CD14-positive monocyte (primary cell): ENCODE results near the gene NCEH1.

GRCh38 chr3:171791207-171792386 lies 18.7 kb downstream of the PLD1 start:
- CAGE, long polyA plus RNA: no peak

- CAGE, long polyA plus RNA: no peak
Measured at GRCh38 chr3:171835209-171835449, 8.0 kb upstream of the TMEM212 start.

GRCh38 chr3:171874203-171875291 lies 31.4 kb downstream of the TMEM212 start:
- CAGE, long polyA plus RNA: no peak

- CAGE, long polyA plus RNA: no peak
Measured at GRCh38 chr3:172066318-172066993, 27.1 kb downstream of the FNDC3B start.

GRCh38 chr3:172067249-172068001 lies 28.0 kb downstream of the FNDC3B start:
- CAGE, long polyA plus RNA: no peak

GRCh38 chr3:172104326-172105028 lies 65.1 kb downstream of the FNDC3B start:
- CAGE, long polyA plus RNA: no peak

DNA sequence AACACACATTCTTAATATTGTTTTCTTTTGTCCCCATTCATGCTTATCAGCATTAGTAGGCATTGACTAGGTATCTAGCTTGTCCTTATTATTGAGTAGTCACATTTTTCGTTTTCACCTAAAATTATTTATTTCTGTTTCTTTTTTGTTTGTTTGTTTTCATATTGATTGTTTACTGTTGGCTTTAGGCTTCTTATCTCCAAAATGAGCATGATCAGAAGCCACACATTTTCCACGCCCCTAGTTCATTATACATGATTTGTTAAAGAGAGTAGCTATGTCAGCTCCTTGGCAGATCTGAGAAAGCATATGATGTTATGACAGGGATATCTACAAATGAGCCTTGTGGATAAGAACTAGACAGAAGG lies 168.1 kb downstream of the GHSR start:
- CAGE, long polyA plus RNA: no peak

- CAGE, long polyA plus RNA: no peak
Measured at GRCh38 chr3:172403108-172403747, 45.0 kb downstream of the GHSR start.

- CAGE, long polyA plus RNA: no peak
Measured at GRCh38 chr3:172604071-172604335, 80.8 kb upstream of the TNFSF10 start.

DNA sequence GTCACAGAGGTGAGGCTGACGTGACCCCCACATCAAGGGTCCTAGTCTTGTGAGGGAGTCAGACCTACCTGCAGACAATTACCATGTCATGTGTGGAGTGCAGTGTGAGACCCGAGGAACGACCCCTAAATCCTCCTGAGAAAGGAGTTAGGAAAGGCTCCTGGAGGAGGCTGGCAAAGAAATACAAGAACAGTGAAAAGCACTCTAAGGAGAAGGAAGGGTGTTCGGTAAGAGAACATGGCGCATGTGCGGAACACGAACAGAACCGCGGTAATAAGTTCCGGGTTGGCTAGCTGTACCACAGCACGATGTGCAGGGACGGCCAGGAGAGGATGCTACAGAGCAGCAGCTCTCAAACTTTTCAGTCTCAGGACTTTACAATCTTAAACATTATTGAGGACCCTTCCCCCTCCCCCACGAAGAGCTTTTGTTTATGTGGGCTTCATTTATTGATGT lies 87.1 kb downstream of the NCEH1 start:
- CAGE, long polyA plus RNA: no peak

- CAGE, long polyA plus RNA: no peak
Measured at GRCh38 chr3:172665932-172666311, 44.9 kb downstream of the NCEH1 start.

DNA sequence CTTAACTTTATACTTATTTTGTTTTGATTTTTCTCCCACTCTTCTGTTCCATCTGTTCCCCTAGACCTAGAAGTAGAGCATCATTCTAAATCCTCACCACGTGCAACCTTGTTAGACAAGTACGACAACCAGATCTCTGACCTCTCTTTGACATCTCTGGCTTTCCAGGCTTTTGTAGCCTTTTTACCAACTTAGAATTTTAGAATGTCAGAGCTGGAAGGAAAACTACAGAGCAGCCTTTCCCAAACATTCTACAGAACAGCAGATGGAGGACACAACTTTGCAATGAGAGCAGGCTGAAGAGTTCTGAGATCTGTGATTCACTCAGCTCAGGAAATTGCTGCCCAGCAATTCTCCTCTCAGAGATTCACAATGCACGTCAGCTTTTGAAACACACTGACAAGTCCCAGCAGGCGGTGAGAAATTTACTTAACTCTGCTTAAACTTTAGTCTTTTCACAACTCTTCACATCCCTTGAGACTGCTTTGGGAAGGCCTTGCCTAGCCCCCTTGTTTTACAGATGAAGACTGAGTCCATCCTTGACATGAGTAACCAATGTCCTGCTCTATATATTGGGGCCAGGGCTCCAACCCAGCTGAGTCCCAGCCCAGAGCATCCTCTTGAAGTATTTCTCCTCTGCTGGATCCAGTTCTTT lies 25.1 kb downstream of the NCEH1 start:
- CAGE, long polyA plus RNA: no peak

GRCh38 chr3:172710638-172711802 lies at the start of gene NCEH1:
Gene NCEH1 (minus strand): TSS chr3:172711067.
- CAGE, long polyA plus RNA: no peak

DNA sequence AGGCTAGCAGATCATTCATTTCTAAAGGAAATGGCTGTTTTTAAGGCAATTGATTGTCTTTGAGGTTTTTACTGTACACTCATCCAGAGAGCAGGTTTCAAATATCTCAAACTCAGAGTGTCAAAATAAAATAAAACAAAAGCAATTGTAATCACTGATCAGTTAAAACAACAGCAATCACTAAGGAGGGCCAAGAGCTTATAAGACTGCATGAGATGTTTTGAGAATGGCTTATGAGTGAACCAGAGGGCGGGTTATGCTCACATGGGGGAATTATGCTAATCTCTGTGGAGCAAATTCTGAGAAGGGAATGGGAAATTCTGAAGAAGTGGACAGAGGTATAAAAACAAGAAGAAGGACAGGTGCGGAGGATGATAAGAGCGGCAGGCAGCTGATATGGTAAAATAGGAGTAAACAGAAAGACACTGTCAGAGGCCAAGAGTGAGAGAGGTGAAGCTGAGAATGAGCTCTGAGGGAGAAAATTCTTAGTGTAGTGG lies 134.0 kb downstream of the SPATA16 start:
- CAGE, long polyA plus RNA: no peak

DNA sequence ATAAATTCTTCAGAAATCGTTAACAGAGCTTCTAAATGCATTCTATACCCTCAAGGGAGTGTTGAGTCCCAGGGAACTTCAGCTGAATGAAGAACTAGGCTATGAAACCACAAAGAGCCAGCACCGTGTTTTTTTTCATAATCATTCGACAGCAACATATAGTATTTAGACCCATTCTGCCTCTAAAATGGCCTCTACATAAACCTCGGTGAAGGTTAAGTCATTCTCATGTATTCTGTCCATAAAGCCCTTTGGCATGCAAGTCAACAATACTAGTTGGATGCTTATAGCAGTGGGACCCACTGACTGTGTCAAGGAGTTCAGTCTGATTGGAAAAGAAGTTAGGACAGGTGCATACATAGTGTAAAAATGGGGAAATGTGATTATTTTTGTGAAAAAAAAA lies 225.4 kb downstream of the NLGN1 start:
- CAGE, long polyA plus RNA: no peak

- CAGE, long polyA plus RNA: no peak
Measured at GRCh38 chr3:176321914-176322336, 875.4 kb downstream of the TBL1XR1 start.

DNA sequence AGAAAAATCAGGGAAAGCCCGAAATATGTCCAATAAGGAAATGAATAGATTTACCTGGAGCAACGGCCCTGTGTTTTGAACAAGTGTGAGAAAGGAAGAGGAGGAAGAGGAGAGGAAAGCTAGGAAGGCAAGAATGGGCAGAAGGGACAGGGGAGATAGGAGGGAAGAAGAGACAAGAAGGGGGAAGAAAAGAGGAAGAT lies 708.2 kb downstream of the TBL1XR1 start:
- CAGE, long polyA plus RNA: no peak

DNA sequence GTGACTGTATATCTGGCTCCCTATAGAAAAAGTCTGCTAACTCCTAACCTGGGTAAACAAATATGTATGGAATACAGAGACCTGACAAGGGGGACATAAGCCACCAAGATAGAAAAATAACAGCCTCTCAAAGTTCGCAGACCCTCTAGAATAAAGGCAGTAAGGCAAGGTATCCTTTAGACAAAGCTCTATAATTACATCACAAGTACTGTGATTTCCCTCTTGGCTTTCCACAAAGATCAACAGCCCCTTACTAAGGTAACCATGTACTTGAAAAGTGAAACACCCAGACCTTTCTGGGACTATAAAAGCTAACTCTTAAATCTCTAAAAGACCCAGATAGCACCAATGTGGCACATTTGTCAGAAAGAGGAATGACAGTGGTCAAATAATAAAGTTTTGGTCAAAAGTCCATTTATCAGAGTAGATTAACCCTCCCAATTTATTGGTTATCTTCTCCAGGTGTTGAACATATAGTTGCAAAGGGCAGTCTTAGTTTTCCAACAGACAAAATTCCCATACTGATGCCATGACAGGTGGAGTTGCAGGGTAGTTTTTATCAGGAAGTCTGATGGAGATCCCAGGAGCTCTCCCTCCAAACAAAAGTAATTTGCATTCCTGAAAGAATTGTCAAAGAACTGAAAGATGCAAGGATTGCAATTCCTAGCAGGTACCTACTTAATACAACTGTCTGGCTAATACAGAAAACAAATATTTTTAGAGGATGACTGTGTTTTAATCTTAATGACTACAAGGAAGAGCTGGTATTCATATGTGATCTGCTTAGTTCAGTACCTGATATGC lies 51.7 kb downstream of the TBL1XR1 start:
- CAGE, long polyA plus RNA: no peak

- CAGE, long polyA plus RNA: no peak
Measured at GRCh38 chr3:177193772-177194770, 3.2 kb downstream of the TBL1XR1 start.

DNA sequence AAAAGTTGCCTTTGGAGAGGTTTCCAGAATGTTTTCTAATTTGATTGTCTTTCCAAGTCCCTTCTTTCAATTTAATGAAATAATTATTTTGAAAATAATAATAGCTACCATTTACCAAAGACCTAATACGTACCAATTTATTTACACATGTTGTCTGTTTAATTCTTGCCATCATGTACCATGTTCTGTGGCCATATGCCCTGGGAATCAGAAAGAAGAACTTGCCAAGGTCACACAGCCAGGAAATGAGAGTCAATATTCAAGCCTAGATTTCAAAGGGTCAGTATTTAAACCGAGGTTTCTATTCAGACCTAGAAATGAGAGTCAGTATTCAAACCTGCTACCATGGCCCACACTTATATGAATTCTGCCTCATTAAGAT lies 103.5 kb upstream of the TBL1XR1 start:
- CAGE, long polyA plus RNA: no peak